Airway epithelial cell (primary cell): ENCODE results near the gene NCBP2L.

GRCh38 chrX:103676599-103677436 lies 9.7 kb downstream of the MORF4L2 start:
- RAMPAGE, long total RNA = no peak

DNA sequence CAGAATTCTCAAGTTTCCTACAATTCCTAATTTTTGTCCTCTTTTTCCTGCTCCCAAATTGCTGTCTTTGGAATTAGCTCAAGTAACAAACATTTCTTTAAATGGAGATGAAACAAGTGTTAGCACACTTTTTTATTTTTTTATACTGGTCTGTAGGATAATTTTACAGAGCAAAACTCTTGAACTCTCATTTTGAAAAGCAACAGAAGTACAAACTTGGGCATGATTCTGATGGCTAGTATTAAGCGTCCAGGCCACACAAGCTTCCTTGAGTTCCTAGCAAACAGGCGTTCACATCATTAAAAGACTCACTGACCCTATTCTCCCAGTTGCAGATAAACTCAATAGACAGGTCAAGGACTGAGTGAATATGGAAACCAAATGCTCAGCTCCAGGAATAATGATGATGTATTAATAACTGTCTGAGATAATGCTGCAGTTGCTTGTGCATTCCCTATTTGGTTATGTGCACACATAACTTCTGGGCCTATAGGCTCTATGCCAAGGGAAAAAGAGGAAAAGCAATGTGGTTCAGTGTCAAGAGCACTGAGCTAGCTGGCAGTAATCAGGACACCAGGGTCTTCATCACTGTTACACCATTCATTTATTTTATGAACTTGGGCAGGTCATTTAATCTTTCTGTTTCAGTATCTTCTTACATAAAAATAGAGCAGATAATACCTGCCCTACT lies 3.6 kb downstream of the RAB9B start:
- RAMPAGE, long total RNA = no peak

DNA sequence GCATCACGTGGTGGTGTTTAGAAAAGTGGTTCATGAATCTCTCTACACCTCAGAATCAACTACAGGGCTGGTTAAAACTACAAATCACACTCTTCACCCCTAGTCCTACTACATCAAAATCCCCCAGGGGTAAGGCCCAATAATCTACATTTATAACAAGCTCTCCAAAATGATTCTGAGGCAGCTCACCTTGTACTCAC lies 1.3 kb upstream of the ZCCHC18 start:
- RAMPAGE, long total RNA = no peak

- RAMPAGE, long total RNA = no peak
Measured at GRCh38 chrX:104169939-104170832, 3.9 kb downstream of the FAM199X start.

DNA sequence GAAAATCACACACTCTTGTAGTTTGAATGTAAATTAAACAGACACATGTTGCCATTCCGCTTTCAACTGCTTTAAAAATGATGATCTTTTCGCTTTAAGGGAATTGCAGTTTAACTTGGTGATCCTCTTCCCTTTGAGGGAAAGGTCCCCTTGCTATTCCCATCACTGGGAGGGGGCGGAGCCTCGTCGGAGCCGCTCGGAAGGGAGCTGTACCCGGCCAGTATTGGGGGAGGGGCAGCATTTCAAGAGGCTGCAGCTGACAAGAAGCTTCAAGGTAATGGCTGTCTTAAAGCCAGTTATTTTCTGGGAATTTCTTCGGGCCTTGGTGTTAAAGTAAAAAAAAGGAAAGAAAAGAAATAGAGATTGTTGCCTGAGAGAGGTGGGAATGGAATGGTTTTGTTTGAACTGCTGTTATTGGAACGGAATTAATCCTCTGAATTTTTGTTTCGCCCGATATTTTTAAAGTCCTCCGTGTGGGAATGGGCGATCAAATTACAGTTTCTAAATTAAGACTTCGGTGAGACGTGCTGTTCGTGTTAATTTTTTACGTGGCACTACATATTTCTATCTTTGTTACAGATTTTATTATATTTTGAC lies 9.1 kb downstream of the PWWP3B start:
- RAMPAGE, long total RNA = no peak

DNA sequence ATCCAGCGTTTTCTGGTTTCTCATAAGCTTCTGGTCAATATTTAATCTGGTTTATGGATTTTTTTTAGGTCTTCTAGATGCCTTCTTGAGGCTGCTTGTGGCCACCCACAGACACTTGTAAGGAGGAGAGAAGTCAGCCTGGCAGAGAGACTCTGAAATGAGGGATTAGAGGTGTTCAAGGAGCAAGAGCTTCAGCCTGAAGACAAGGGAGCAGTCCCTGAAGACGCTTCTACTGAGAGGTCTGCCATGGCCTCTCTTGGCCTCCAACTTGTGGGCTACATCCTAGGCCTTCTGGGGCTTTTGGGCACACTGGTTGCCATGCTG lies 7.7 kb downstream of the CLDN2 start:
- RAMPAGE, long total RNA = no peak

- RAMPAGE, long total RNA = no peak
Measured at GRCh38 chrX:106959957-106960417, 39.8 kb downstream of the CLDN2 start.

- RAMPAGE, long total RNA = no peak
Measured at GRCh38 chrX:107084083-107084927, 34.3 kb downstream of the RBM41 start.

GRCh38 chrX:107155488-107156446 lies 37.1 kb upstream of the RBM41 start:
- RAMPAGE, long total RNA = no peak

- RAMPAGE, long total RNA = no peak
Measured at GRCh38 chrX:107328793-107329135, 120.7 kb upstream of the FRMPD3 start.

- RAMPAGE, long total RNA = no peak
Measured at GRCh38 chrX:107364198-107364748, 85.2 kb upstream of the FRMPD3 start.

- RAMPAGE, long total RNA = no peak
Measured at GRCh38 chrX:107676560-107677729, 48.6 kb downstream of the PRPS1 start.

DNA sequence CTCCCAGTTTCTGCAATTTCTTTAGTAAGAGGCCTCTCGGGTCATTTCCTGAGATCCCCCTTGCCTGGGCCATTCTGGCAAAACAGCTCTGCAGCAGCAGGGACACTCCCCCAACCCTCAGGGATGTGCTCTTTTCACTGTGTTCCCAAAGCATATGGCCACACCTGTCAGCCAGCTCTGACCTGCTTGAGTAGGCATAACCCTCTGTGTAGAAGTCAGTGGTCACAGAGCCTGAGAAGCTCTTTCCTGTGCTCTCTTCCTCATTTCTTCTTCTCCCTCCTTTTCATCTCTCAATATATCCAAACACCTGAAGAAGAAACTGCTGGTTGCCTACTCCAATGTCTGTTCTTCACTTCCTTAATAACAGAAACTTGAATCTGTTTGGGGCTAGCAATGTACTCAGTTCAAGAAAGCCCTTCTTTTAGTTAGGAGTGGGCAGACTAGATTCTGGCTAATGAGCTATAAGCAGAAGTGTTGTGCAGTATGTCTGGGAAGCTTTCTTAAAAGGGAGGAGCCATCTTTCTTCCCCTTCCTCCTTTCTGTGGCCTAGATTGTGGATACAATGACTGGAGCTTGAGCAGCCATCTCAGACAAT lies 73.3 kb downstream of the PRPS1 start:
- RAMPAGE, long total RNA = no peak

DNA sequence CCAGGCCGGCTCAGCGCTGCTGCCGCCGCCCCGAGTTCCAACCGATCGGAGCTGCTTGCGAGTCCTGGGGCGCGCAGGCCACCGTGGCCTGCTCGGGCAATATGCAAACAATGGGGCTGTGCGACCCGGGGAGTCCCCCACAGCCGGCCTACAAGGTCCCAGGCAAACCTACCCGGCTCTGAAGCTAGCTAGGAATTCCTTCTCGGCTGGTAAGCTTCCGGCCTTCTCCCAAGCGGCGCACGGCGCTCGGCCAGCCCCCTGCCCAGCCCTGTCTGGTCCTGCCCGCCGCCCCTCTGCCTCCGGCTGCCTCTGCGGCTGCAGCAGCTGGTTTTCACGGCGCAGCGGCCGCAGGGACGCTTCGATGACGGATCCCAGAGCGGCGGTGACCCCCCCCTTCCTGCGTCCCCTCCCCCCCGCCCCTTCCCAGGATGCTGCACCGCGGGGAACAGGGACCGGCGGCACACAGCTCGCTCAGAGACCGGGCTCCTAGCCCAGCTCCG lies 59.4 kb downstream of the TSC22D3 start:
- RAMPAGE, long total RNA = no peak

- RAMPAGE, long total RNA = no peak
Measured at GRCh38 chrX:107776281-107776794, 751 bp upstream of the TSC22D3 start.

- RAMPAGE, long total RNA = no peak
Measured at GRCh38 chrX:107777642-107777956, at the start of gene NCBP2L. Gene NCBP2L, plus strand, starts transcription at chrX:107777733.

- RAMPAGE, long total RNA = no peak
Measured at GRCh38 chrX:107827261-107827905, 1.7 kb downstream of the MID2 start.

DNA sequence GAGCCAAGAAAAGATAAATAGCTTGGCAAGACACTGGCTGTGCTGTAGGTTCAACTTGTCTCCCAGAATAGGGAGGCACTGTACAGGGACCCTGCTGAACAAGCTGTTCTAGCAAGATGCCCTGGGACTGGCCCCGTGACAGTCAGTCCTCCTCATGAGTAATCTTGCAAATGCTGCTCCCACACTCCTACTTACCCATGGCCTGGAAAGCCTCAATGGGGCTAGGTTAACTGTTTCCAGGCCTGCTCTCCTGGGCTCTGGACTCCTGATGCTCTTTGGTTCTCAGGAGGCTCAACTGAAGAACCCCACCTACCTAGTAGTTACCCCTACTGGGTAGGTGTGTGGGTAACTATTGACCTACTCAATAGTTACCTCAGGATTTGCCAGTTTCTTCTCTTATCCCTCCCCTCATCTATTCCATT lies 106.9 kb downstream of the ATG4A start:
- RAMPAGE, long total RNA = no peak

DNA sequence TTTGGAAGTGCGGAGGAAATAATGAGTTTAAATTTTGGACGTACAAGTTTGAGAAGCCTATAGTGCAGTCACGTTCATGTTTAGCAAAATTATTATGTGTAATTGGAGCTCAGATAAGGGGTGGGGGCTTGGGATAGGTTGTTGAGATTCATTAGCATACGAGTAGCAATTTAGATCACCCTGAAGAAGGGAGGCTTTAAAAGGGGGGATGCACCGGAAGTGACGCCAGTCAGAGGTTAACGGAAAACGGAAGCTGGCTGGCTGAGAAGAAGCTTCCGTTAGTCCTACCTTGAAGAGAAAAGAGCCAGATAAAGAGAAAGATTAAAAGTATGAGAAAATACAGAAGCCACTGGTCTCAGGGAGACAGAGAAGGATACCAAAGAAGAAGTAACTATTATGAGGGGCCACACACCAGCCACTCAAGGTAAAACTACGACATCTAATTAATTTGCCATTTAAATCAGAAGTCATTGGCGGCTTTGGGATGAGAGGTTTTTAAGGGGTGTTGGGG lies 1.0 kb upstream of the NXT2 start:
- RAMPAGE, long total RNA = no peak

DNA sequence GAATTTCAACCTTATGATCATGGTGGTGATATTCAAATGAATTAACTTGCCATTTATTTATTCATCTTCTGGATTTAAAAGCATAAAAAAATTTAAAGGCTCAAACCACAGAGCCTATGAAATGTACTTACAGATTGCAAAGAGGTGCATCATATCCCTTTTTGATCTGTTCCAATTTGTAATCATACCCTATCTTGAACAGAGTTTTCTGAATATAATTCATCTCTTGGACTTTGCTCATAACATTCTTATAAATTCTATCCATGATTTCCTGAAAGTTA lies 43.9 kb upstream of the KCNE5 start:
- RAMPAGE, long total RNA = no peak